Mesenchymal stem cell of Wharton's jelly (primary cell): ENCODE measurements around a stretch of chr14.

DNA sequence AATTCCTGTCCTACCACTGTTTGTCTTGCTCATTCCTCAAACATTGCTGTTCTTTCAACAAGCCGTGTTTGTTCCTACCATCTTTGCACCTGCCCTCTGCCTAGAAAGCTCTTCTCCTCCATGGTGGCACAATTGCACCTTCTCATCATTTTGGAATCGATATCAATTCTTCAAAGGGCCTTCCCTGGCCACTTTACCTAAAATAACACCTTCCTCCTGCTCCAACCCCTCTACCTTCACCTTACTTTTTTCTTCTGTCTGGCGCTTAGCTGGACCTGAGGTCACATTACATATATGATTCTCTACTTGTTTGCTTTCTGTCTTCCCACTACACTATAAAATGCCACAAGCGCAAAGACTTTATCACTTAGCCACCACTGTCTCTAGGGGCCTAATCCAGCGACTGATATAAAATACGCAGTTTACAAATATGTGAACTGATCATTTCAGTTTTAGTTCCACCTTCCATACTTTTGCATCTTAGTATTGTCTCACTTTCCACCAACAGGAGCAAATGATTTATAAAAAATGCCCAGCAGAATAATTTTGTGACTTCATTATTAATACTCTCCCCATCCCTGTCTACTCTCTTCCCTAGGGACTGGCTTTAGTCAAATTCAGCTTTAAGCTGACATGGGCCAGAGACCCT lies 169.0 kb downstream of the FOXN3 start:
- CAGE, long polyA plus RNA, result no peak

DNA sequence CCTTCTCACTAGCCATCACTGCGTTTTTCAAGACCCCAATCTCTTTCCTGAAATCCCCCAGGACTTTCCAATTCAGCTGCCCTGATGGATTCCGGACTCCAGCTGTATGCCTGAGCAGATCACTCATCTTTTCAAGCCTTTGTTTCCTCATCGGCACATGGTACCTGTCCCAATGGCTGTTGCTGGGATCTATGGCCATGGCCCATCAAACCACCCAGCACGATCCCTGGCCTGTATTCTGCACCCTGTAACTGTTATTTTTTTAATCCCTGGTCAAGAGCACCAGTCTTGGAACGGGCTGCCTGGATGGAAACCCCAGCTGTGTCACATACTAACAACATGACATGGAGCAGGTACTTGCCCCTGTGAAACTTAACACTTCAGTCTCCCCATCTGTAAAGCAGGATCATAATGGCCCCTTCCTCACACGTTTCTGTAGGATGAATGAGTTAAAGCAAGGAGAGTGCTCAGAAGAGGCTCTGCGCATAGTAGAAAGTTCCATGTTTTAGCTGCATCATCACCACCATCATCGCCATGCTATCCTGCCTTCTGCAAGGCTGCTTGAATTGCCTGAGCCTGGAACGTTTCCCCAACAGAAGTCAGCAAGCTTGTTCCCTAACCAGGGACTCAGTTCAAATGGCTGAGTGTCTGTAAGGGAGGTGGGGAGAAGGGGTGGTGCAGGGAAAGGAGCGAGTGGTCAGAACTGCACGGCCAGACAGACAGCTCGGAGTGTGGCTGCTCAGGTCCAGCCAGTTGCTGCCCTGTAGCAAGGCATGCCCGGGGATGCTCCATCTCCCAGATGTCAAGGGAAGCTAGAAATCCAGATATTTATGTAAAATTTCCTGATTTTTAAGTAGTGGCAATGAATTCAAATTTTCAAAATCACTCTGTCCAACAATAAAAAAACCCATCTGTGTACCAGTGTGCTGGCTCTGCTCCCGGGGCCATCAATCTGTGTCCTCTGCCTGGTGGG lies 163.0 kb downstream of the FOXN3 start:
- CAGE, long polyA plus RNA, result no peak

DNA sequence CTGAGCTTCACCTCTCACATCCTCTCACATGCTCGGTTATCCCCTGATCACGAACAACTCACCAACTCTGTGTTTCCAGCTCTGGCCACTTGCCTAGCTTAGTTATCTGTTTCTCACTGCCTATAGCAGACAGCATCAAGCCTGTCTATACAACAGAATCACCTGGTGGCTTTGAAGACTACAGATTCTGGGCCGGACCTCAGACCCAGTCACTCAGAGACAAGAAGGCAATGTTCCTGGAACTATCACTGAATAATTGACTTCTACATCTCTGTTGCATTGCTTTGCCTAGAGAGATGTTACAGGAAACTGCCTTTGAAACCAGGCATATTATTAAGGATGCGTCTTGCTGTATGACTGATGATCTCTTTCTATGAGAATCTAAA lies 158.1 kb downstream of the FOXN3 start:
- CAGE, long polyA plus RNA, result no peak

DNA sequence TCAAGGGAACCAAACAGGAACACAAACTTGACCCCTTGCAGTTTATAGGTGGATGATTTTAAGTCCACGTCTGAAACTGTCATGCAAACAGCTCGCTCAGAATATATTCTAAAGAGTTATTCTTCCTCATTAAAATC lies 146.0 kb downstream of the FOXN3 start:
- CAGE, long polyA plus RNA, result no peak

DNA sequence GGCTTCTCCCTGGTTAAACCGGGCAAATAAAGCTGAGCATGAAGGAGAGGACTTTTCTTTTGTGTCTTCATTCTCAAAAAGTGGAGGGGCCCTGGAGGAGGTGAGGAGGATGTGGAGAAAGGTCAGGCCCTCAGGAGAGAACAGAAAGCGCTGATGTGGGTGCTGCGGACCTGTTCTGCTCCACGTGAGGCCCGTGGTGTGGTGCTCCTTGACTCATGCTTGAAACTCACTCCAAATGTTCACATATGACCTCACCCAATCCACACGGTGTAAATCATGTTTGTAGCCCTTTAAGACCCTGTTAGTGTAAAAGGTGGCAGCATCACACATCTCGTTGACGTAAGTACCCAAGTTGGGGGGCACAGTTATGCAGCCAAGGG lies 126.2 kb downstream of the FOXN3 start:
- CAGE, long polyA plus RNA, result no peak

DNA sequence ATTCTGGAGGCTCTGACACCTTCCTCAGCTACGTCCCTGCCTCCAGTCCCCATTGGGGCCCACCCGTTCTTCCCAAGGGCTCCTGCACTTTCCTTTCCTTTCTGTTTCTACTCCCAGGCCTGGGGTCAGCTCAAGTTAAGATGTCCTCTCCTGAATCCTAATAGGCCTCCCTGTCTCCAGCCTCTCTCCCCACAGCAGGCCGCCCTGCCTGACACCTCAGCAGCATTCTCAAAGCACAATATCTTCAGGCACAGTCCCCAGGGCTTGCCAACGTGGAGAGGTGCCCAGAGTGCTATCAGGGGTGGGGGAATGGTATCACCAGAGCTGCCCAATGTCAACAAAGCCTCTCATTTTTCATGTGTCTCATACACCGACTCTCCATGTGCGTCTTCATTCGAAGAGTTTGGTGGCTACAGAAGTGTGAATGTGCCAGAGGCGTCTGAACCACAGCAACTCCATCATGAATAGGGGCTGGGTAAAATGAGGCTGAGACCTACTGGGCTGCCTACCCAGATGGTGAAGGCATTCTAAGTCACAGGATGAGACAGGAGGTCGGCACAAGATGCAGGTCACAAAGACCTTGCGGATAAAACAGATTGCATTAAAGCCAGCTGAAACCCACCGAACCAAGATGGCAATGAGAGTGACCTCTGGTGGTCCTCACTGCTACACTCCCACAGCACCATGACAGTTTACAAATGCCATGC lies 122.9 kb downstream of the FOXN3 start:
- CAGE, long polyA plus RNA, result no peak

DNA sequence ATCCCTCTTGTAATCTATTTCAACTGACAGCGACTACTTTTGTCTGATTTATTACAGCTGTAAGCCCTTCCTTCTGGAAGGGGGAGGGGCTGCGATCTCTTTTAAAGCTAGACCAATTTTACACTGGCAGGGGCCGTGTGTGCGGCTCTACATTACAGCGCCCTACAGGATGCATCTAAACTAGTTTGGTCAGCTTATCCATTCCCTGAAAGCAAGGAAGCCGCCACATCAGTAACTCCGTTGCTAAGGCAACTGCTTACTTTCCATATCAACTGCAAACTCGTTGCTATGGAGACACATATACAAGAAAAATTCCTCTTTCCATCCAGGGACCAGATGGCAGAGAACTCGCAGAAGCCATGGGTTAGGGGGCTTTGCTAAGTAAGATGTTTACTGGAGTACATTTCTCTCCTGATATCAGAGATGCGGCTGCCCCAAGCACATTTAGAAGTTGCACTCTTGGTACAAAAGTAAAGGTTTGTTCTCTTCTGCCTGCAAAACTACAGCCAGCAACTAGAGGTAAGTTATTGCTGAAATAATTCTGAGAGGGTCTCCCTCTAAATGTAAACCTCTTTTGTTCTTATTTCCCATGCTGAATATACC lies 17.3 kb downstream of the FOXN3 start:
- CAGE, long polyA plus RNA, result no peak

GRCh38 chr14:89418450-89419027 lies 1.5 kb upstream of the FOXN3 start:
- CAGE, long polyA plus RNA, result no peak

GRCh38 chr14:89629057-89629323 lies 212.0 kb upstream of the FOXN3 start:
- CAGE, long polyA plus RNA, result no peak

DNA sequence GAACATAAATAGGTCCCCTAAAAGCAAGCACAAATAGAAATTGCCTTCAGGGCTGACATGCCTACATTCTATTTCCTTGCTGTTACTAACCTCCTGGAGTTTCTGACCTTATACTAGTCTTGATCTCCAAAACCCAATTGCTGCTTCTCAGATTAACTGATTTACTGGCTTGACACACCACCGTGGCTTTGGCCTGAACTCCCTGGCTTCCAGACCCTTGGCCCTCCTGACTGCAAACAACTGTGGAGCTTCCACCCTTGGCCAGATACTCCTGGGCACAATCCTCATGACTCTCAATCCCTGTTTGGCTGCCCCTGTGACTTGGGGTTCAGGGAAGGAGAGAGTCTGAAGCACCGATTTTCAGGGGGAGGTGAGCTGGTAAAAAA lies 242.2 kb upstream of the FOXN3 start:
- CAGE, long polyA plus RNA, result no peak

GRCh38 chr14:89813711-89814258 lies 140.7 kb downstream of the EFCAB11 start:
- CAGE, long polyA plus RNA, result no peak

GRCh38 chr14:90274438-90274773 lies 18.1 kb downstream of the PSMC1 start:
- CAGE, long polyA plus RNA, result no peak

DNA sequence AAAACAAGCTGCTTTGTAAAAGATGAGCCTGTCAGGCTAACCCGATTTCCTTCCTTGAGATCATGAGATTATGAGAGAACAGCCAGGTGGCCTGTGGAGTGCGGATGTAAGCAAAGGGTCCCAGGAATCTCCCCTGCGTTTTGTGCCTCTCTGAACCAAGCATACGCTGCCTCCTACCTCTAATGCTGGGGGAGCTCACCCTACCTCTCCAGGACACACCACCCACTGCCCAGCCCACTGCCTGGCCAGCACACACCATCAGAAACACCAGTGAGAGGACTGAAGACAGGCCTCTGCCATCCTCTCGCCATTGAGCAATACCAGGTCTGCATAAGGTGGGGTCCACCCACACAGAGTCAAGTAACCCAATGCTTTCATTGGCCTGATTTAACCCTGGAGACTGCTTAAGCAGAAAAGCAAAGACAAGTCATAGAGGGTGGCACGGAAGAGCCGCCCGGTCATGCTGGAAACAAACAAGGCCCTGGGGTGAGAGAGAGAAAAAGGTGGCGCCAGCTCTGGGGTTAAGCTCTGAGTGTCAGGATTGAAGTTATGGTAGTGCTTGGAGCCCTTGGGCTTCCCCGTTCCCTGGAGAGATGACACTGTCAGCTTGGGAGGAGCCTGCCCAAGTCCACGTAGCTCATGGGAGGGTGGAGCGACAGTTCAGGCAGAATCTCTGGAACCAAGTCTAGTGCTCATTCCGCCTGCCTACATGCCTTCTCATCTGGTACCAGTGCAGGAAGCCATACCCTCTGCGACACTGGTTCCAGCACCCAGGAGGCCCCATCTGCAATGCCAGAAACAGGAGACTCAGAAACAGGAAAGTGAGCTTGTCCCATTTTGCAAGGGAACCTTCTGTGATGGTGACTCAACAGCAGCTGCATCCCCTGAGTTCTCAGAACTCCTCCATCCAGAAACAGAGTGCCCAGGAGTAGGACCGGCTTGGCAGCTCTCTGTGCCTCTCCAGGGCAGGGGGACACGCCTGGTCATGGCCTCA lies 46.7 kb downstream of the CALM1 start:
- CAGE, long polyA plus RNA, result no peak

DNA sequence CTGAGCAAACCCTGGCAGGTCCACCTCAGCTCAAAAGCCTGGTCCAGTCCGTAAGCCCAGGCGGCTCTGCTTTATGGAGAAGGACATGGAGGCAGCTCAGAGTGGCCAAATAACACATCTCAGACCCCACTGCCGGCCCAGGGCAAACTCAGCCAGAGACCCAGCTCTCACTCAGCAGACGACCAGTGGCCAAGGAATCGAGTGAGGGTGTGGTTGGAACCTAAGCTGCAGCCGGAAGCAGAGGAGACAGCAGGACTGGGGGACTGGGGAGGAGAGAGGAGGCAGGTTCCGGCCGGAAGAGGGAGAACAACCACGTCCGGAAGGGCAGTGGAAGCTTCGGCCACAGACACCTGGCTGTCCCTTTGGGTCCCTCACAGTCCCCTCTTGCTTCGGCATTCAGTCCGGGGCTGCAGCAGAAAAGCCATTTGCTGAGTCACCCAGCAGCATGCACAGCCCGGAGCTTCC lies 103.9 kb downstream of the CALM1 start:
- CAGE, long polyA plus RNA, result no peak

DNA sequence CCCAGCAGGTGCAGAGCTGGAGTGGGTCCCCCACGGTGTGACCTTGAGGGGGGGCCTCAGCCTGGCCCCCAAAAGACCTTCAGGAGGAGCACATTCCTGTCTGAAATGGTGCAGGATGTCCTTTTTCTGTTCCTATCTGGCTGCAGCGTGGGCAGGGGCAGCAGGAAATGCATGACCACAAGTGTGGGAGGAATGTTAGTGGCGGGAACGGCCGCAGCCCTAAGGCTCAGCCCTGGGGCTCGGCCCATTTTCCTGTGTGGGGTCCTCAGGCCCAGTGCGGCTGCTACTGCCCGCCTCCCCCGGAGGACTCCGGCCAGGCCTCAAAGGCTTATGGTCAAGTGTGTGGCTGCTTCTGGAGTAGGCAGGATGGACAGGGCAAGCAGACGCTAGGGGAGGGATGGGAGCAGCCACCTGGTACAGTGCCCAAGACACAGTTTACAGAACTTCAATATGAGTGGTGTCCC lies 137.3 kb downstream of the CALM1 start:
- CAGE, long polyA plus RNA, result no peak

GRCh38 chr14:90553669-90554882 lies 157.2 kb downstream of the CALM1 start:
- CAGE, long polyA plus RNA, result no peak

DNA sequence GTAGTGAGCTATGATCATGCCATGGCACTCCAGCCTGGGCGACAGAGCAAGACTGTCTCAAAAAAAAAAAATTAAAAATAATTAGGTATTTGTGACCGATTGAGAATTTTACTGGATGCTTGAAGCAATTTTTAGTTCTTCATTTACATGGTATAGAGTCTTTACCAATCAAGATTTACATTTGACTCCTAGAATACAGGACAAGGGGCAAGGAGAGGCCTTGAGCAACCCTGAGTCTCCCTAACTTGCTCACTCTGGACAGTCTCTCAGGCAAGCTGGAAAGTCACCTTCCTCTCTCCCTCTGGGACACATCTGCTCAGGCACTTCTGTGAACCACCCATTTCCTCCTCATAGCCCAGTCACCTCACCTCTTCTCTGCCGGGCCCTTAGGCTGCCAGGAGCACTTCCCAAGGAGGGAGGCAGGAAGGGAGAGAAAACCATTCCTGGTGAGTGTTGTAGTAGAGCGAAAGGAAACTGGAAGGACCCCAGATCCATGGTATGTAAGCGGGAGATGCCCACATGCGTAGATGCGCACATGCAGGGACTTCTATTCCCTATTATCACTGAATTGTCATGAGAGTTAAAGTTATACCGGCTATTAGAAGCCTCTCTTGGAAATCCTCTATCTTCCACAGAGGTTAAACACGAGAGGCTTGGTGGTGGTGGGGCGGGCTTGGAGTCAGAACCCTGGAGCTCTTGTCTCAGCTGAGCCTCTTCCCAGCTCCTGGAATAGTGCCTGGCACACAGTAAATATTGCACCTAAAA lies 202.7 kb downstream of the TTC7B start:
- CAGE, long polyA plus RNA, result no peak

- CAGE, long polyA plus RNA, result no peak
Measured at GRCh38 chr14:90660753-90661698, 155.2 kb downstream of the TTC7B start.

- CAGE, long polyA plus RNA, result no peak
Measured at GRCh38 chr14:90739349-90739764, 76.9 kb downstream of the TTC7B start.

DNA sequence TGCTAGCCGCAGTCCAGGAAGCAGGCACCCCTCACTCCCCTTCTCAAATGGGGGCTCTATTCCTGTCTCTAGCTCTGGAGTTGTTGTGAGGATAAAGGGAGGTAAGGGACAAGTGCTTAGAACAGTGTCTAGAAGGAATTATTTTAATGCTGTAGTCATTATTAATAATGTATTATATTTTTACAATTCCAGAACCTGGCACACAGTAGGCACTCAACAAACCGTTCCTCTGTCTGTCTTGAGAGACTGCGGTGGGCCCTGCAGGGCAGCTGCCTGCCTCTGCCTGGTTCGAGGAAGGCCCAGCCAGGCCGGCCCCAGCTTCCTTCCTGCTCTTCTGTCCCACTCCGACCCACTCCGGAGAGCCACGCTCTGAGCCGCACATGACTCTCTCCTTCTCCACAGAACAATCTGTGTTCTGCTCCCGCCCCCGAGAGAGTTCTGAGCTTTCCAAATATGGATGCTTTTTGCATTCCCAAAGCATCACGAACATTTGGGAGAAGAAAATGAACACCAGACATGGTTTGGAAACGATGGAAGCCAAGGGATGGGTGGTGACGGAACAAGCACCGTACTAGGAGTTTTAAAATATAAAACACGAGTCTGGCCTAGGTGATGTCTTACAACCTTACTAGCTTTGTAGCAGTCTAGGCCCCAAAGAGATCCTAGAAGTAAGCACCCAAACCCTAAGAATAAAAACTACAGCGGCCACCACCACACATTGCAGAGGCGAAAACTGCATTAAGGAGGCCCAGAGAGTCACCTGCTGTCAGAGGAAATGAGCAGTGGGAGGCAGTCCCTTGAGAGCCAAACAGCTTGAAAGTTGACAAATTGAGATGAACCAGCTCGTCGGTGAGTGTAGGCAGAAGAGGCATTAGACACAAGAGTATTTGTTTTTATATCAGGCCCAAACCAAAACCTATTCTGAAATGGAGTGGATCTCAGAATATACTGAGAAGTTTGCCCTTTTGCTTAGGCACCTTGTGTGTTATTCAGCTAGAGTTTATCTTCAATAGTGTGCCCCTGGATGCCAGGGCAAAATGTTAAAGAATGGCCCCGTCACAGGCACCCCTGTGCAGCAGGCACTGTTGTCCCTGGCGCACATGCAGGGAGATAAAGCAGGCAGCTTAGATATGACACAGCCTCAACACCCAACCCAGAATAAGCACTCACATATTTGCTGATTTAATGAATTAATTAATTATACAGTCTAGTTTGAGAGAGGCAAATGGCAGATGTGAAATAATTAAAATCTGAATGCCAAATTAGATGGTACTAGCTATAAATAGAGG lies 57.0 kb downstream of the TTC7B start:
- CAGE, long polyA plus RNA, result no peak